T-cell (primary cell): ENCODE measurements around a stretch of chr2.

GRCh38 chr2:84855773-84856088 lies 25.2 kb downstream of the TRABD2A start:
- PRO-cap, 7 experiments, result peak in 3 of 7 experiments; most common plus-strand start chr2:84856028 (in 2); most common minus-strand start chr2:84855871 (in 1)

GRCh38 chr2:84905957-84906948 lies 797 bp downstream of the TMSB10 start:
- PRO-cap, 7 experiments, result peak in 1 of 7 experiments; most common minus-strand start chr2:84906785 (in 1)

DNA sequence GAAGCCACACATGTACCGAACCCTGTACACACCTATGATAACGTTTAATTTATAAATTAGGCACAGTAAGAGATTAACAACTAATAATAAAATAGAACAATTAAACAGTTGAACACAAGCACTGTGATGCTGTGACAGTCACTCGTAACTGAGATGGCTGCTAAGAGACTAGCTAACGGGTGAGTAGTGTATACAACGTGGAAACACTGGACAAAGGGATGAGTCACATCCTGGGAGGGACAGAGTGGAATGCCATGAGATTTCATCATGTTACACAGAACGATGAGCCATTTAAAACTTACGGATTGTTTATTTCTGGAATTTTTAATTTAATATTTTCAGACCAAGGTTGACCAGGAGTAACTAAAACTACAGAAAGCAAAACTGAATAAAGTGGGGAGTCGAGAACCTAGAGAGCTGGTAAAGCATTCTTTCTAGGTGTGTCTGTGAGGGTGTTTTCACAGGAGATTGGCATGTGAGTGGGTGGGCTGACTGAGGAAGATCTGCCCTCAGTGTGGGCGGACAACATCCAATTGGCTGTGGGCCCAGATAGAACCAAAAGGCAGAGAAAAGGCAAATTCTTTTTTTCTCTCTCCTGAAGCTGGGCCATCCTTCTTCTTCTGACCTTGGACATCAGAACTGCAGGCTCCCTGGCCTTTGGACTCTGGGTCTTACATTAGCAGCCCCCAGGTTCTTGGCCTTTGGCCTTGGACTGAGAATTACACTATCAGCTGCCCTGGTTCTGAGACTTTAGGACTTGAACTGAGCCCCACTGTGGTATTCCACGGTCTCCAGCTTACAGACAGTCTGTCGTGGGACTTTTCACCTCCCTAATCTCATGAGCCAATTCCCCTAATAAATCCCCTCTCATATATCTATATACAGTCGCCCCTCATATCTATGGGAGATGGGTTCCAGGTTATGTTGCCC lies 14.6 kb downstream of the TMSB10 start:
- PRO-cap, 7 experiments, result peak in 2 of 7 experiments; most common plus-strand start position 578 of the sequence (in 1); most common minus-strand start position 427 of the sequence (in 2)

DNA sequence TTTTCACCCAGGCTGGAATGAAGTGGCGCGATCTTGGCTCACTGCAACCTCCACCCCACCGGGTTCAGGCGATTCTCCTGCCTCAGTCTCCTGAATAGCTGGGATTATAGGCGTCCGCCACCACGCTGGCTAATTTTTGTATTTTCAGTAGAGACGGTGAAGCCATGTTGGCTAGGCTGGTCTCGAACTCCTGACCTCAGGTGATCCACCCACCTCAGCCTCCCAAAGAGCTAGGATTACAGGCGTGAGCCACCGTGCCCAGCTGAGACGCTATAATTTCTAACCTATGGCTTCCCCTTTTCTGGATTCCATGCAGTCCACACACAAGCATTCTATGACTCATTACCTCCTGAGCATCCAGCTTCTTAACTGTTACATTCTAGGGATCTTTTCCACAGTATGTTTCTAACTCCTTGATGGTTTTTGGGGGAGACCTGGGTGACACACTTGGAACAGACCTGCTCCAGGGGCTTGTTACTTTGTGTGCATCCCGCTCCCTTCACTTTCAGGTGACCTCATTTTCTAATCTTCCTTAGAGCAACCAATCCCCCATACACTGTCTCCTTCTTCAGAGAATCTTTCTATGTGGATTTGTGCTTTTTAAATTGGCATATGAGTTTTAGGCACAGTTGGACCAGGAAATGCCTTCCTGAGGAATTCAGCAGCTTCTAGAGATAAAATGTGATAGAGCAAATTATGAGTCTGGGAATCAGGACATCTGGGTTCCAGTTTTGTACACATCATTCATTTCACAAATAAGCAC lies 11.8 kb upstream of the KCMF1 start:
- PRO-cap, 7 experiments, result peak in 2 of 7 experiments; most common minus-strand start position 269 of the sequence (in 2)

- PRO-cap, 7 experiments, result peak in 1 of 7 experiments; most common plus-strand start chr2:85046386 (in 1)
Measured at GRCh38 chr2:85046013-85046628, 75.2 kb downstream of the KCMF1 start.

DNA sequence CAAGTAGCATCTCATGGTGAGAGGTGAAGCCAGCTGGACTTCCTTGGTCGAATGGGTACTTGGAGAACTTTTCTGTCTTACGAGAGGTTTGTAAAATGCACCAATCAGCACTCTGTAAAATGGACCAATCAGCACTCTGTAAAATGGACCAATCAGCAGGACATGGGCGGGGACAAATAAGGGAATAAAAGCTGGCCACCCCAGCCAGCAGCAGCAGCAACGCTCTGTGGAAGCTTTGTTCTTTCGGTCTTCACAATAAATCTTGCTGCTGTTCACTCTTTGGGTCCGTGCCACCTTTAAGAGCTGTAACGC lies 21.9 kb downstream of the TCF7L1 start:
- PRO-cap, 7 experiments, result no peak in any of the 7 experiments

GRCh38 chr2:85274216-85274591 lies 53.6 kb downstream of the TGOLN2 start:
- PRO-cap, 7 experiments, result no peak in any of the 7 experiments

DNA sequence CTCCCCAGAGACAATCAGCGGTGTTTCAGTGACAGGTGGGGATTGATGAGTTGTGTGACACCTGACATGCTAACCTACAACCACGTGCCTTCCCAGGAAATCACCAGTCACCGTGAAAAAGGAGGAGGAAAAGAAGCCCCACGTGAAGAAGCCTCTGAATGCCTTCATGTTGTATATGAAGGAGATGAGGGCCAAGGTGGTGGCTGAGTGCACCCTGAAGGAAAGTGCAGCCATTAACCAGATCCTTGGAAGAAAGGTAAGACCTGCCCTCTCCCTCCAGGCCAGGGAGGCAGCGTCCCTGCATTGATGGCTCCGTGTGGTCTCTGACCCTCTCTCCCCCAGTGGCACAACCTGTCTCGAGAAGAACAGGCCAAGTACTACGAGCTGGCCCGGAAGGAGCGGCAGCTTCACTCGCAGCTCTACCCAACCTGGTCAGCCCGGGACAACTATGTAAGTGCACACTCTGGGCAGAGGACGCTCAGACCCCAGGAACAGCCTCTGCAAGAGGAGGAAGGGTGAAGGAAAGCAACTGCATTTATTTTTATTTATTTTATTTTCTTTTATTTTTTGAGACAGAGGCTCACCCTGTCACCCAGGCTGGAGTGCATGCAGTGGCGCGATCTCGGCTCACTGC lies 21.6 kb downstream of the TGOLN2 start:
- PRO-cap, 7 experiments, result no peak in any of the 7 experiments

- PRO-cap, 7 experiments, result no peak in any of the 7 experiments
Measured at GRCh38 chr2:85315838-85316348, 11.9 kb downstream of the TGOLN2 start.

DNA sequence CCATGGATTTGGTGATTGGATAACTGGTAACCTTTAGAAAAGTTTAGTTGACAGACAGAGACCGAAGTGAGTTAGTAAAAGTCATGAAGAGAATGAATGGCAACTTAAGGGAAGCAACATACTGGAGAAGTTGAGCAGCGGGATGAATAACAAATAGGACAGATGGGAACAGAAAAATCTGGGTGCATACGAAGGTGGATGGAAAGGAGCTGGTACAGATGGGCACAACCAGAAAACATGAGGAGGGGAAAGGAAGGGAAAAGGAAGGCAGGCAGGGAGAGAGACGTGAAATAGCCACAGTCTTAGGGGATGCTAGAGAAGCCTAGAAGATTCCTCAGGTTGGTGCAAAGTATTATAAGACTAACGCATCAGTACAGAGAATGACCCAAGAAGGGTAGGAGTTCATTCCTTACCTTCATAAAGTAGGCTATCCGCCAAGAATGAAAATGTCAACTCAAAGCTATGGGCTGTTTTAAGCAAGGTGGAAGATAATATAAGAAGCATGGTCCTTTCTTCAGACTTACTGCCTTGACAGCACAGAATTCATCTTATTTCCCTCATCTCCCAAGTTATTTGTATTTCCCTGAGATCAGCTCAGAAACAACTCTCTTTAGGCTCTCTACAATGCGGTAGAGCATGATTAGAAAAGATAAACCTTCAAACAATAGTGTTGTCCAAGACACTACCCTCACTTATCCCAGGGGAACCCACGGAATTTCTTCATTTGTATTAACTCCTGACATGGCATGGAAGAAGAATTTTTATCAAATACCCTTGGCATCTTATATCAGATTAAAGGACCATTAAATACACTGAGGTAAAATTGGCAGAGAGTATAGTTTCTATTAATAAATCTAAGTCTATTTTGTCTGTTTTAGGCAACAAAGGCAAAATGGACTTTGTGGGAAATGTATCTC lies 6.7 kb downstream of the TGOLN2 start:
- PRO-cap, 7 experiments, result no peak in any of the 7 experiments

- PRO-cap, 7 experiments, result no peak in any of the 7 experiments
Measured at GRCh38 chr2:85356840-85357356, 2.3 kb downstream of the ELMOD3 start.

- PRO-cap, 7 experiments, result no peak in any of the 7 experiments
Measured at GRCh38 chr2:85412588-85413460, 2.7 kb upstream of the CAPG start.

DNA sequence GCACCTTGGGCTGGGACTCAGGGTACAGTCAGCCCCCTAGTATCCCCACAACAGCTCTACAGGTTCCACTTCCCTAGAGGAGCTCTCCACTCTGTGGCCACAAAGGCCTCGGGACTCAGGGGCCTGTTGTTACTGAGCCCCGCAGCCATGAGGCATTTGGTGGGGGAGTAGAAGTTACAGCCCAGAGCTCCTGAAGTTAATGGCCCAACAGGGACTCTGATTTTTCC lies 19.9 kb downstream of the SH2D6 start:
- PRO-cap, 7 experiments, result no peak in any of the 7 experiments

- PRO-cap, 7 experiments, result no peak in any of the 7 experiments
Measured at GRCh38 chr2:85441920-85442385, 23.4 kb downstream of the SH2D6 start.

GRCh38 chr2:85540212-85540869 lies 1.4 kb downstream of the MAT2A start:
- PRO-cap, 7 experiments, result no peak in any of the 7 experiments

- PRO-cap, 7 experiments, result no peak in any of the 7 experiments
Measured at GRCh38 chr2:85541562-85541830, 2.5 kb downstream of the MAT2A start.

- PRO-cap, 7 experiments, result no peak in any of the 7 experiments
Measured at GRCh38 chr2:85541831-85542546, 3.0 kb downstream of the MAT2A start.

DNA sequence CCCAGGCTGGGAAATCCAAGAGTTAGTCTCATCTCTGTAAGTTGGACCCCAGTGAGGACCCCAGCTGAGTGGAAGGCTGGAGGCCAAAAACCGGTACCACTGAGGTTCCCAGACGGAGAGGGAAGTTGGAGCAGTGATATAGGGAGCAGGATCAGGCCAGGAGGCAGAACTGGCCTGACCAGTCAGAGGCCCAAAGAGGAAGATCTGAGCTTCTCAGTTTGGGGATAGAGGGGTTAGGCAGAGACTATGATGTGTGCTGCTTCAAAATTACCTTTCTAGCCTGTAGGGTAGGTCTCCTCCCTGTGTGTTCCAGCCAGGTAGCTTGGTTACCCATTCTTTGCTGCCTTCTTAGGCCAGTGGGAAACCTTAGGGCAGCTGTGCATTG lies 4.6 kb upstream of the RNF181 start:
- PRO-cap, 7 experiments, result no peak in any of the 7 experiments

DNA sequence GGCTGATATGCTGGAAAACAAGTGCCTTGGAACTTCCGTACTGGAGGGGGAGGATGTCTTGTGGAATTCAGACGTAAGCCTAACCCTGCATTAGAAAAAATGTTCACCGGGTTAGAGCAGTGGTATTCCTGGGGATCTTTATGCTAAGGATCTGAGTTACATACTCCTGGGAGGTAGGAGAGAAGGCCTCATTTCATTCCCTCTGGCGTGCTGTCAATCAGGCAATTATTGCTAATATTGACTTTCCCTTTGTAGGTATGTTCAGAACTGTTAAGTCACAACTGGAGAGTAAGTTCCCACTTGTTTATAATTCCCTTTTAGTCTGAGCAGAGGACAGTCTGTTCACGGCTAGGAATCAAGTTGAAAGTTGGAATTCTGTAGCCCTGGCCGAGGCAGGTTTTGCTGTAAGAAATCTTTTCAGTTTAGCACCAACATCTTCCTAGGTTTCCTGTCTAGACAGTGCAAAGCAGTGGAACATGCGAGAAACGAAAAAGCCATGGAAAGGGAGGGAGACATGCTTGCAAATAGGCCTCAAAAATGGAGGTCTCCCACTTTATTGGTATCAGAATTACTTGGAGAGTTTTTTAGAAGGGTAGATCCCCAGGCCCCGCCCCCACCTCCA lies 4.0 kb downstream of the C2orf68 start:
- PRO-cap, 7 experiments, result no peak in any of the 7 experiments

- PRO-cap, 7 experiments, result no peak in any of the 7 experiments
Measured at GRCh38 chr2:85707147-85707651, 13.0 kb downstream of the GNLY start.